Skeletal muscle satellite cell (primary cell): ENCODE data around the gene PSMD6.

- CAGE, long polyA plus RNA: no peak
These were observed 998.7 kb upstream of the CFAP20DC start for GRCh38 chr3:60048521-60048988.

- CAGE, long polyA plus RNA: no peak
These were observed 1030.8 kb upstream of the CFAP20DC start for GRCh38 chr3:60080467-60081151.

DNA sequence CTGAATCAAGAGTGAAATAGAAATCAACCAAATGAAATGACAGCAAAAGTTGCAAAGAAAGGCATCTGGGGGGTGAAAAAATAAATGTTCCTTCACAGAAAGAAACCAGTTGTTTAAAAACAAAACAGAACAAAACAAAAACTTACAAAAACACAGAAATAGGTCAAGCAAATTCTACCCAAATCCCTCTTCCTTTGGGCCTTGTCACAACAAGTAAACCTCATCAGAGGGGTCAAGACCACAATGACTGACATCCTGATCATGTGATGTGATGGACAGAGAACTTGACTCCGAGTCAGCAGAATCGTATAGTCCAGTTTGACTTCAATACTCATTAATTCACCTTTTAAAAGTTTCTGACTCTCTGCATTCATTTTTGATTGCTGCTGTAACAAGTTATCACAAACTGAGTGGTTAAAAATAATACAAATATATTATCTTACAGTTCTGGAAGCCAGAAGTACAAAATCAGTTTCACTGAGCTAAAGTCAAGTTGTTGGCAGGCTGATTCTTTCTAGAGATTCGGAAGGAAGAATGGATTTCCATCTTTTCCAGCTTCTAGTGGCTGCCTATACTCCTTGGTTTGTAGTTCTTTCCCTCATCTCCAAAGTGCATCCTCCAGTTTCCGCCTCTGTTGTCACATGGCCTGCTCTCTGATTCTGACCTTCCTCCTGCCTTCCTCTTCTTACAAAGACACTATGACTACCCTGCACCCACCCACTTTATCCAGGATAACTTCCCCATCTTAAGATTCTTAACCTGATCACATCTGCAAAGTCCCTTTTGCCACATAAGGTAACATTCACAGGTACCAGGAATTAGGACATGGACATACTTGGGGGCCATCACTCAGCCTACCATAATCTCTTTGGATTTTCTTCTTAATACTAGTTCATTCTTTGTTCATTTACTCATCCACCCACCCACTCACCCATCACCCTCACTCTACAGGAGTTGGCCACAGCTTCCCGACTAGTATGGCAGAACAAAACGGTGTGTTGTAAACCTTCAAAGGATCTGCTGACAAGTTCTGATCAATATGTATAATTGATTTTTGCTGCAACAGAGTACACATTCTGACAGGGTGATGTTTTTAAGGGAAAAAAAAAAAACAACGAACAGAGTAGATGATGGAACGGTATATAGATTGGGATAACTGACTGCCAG, 932.5 kb downstream of the FHIT start:
- CAGE, long polyA plus RNA: no peak

DNA sequence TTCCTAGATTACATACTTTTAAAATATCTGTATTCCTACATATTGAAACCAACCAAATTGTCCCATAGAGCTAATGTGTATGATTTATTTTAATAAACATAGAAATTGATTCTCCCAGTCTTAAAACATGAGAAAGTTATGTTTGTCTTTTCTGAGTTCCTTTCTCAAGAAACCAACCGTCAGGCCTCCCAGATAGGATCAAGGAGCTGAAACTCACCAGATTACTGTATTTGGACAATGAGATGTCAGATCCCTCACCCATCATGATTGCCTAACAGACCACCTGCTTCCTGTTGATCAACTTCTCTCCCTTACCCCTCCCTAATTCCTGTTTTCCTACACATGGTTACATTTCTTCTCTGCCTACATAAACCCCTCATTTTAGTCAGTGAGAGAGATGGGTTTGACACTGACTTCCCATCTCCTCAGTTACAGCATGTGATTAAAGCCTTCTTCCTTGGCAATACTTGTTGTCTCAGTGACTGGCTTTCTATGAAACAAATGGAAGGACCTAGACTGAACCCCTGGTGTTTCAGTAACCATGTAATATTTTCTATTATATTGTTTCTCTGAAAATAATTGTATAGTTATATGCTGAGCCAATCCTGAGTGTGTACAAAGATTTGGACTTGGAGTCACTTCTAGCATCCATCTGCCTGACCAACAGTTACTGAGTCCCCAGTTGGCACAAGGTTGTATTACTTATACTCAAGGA, 917.5 kb downstream of the FHIT start:
- CAGE, long polyA plus RNA: no peak

DNA sequence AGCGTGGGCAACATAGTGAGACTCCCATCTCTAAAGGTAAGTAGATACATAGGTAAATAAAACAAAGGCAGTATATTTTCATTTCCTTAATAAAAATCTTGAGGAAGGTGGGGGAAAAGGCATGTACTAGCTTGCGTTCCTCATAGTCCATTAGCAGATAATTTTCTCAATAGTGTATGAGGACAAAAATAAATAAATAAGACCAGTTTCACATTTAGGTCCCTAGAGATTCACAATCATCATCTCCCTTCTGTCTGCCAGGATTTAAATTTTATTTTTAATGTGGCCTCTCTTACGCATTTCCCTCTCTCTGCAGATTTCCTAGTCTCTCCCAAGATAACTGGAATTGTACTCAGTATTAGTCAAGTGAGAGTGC, 839.1 kb downstream of the FHIT start:
- CAGE, long polyA plus RNA: no peak

GRCh38 chr3:60420870-60421671, 830.2 kb downstream of the FHIT start:
- CAGE, long polyA plus RNA: no peak

DNA sequence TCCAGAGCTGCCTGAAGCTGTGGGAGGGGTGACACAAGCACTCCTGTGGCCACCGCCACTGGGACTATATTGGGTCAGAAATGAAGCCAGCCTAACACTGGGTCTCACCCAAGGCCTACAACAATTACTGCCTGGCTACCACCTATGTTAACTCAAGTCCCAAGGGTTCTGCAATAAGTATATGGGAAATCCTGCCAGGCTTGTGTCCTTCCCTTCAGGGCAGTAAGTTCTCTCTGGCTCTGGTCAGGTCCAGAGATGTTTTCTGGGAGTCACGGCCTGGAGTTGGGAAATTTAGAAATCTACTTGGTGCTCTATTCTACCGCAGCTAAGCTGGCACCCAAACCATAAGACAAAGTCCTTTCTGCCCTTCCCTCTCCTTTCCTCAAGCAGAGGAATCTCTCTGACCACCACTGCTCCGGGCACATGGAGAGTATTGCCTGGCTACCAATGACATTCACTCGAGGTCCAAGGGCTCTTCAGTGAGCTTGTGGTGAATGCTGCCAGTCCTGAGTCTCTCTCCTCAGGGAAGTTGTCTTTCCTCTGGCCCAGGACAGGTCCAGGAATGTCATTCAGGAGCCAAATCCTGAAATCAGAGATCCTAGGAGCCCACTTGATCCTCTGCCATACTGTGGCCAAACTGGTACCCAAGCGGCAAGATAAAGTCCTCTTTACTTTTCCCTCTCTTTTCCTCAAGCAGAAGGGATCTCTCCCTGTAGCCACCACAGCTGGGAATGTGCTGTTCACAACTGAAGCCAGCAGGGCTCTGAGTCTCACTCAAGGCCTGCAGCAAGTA, 781.0 kb downstream of the FHIT start:
- CAGE, long polyA plus RNA: no peak

- CAGE, long polyA plus RNA: no peak
These were observed 491.2 kb downstream of the FHIT start for GRCh38 chr3:60759974-60760463.

- CAGE, long polyA plus RNA: no peak
These were observed 286.0 kb downstream of the FHIT start for GRCh38 chr3:60965104-60965876.

DNA sequence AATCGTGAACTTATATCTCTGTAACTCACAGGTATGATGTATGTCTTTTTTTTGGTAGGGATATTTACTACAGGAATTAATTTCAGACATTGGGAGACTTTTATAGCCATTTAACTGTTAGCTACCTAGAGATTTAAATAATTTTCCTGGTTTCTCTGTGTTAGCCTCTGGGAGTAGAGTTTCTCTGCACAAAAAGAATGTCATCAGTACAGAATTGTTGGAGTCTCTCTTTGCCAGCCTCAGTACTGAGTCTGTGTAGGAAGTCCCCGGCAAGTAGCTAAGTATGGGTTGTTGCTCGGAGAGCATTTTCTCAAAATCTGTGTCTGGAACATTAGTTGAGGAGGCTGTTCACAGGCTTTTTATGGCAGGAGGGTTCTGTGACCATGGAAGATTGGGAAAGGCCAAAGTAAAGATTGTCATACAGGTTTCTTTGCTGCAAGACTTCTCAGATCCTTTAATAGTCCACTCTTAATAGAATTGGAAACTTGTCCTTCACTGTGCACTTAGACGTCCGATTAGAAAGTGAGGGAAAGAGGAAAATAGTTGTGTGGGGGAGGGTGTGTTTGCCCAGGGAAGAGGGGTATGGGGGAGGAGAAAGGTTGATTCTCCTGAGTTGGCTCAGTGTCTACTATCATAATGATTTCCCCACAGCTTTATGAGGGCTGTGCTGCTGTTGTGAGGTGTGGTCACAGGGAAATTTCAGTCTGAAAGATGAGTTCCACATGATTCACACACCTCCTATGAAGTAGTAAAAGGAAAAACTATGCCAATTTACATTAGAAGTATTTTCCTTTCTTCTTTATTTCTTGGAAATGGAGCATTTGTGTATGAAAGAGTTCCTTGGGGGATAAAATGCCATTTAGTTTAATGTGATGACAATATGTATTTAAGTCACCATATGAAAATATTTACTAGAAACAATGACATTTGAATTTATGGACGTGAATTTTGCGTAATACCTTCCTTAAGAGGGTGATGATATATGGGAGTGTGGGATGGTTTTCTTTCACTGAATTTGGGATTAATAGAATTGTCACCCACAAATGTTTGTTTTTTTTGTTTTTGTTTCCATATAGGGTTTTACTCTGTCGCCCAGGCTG, 207.2 kb downstream of the PTPRG start:
- CAGE, long polyA plus RNA: no peak

- CAGE, long polyA plus RNA: no peak
These were observed 233.8 kb upstream of the FEZF2 start for GRCh38 chr3:62607164-62607588.

- CAGE, long polyA plus RNA: no peak
These were observed 65.8 kb upstream of the CADPS start for GRCh38 chr3:62940839-62941536.

DNA sequence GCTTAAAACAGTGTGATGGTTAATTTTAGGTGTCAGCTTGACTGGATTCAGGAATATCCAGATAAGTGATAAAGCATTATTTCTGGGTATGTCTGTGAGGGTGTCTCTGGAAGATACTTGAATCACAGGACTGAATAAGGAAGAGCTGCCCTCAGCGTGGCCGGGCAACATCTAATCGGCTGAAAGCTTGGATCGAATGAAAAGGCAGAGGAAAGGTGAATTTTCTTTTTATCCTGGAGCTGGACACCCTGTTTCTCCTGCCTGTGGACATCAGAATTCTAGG, 131.9 kb upstream of the SYNPR start:
- CAGE, long polyA plus RNA: no peak

DNA sequence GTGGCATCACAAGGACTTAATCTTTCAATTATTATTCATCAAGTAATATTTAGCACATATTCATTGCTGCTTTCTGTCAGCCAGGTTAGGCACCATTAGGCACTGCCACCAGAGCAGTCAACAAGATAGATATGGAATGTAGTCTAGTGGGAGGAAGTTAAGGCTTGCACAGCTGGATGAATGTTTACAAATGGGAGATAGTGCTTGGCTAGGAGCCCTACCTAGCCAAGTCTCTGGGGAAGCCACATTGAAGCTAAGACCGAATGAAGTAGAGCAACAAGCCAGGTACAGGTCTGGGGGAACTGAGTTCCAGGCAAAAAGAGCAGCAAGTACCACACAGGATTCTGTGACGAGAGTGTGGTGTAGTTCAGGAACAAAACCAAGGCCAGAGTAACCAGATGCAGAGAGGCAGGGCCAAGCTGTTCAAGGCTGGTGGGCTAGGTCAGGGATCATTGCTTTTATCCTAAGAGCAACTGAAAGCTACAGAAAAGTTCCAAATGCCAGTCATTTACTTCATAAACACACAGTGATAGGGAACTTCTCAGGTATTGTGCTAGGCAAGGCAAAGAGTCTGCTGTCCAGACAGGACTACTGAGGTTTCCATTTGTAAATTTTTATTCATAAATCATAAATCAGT, 77.6 kb downstream of the PSMD6 start:
- CAGE, long polyA plus RNA: no peak

DNA sequence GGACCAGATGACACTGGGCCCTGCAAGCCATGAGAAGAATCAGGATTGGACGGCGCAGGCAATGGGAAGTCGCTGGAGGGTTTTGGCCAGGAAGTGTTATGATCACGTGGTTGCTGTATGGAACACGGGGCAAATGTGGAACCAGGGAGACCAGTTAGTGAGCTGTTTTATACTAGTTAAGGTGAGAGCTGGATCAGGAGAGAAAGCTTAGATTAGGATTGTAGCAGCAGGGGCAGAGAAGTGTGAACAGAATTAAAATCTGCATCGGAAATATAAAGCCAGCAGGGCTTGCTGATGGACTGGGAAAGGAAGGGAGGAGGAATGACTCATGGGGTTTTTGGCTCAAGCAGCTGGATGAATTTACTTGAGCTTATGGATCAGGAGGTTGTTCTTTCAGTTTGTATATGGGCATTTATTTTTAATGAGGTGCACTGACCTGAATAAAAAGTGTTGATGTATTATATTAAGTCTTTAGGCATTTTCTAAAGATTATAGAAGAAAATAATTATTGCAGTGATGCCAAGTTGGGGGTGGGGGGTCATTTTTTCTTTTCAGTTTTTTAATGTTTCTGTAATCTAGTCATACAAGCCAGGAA, 62.9 kb downstream of the PSMD6 start:
- CAGE, long polyA plus RNA: no peak

- CAGE, long polyA plus RNA: no peak
These were observed 4.1 kb downstream of the PSMD6 start for GRCh38 chr3:64019228-64019582.

GRCh38 chr3:64022907-64023886, at the start of gene PSMD6:
TSS of gene PSMD6 (minus strand) at chr3:64023494.
- CAGE, long polyA plus RNA: start-site peak on the minus strand at chr3:64023429-64023484, 777 and 653 reads in 2 replicates

GRCh38 chr3:64220572-64221050, 4.7 kb downstream of the PRICKLE2 start:
- CAGE, long polyA plus RNA: no peak

DNA sequence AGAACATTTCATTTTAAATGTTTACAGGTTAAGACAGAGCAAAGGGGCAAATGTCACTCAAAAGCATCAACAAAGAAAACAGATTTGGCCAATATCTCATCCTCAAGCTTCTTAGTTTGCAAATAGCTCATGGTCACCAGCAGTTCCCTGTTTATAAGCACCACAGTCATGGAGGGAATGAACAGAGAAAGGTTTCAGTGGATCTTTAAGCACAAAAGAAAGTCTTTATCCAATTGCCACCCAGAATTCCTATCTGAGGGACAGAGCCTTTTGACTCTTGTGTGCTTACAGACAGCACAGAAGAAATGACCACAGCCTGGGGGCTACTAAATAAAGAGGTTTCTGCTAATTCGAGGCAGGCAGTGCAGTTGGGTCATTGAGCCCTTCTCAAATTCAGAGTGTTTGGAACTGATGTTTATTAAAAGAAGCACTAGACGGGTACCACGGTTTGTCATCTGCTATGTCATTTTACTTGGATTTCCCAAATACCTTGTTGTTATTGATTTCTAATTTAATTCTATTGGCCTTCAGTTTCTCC, 3.7 kb downstream of the PRICKLE2 start:
- CAGE, long polyA plus RNA: no peak

DNA sequence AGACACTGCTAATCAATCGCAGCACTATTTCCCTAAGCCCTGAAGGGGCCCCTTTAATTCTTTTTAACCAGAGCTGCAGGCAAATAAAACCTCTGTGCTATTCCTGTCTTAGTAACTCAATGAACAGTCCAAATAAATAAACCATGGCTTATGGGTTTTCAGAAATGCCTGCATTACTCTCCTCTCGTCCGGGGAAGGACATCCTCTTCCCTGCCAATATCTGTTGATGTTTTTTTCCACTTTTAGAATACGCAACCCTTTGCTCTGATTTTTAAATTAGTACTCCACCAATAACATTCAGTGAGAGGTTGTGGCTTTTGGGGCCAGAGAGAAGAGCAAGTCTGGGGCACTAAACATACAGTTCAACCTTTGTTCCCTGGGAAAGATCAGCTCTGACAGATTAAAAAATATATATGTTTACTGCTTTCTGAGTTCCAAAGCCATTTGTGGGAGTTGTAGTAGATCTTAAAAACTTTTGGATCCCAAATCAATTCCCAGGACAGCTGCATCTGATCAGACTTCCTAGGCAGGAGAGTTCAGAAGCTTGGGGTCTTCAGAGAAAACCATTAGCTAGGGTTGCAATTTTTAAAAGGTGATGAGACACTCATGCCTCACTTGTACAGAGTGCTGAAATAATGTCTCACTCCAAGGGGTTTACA, 35.3 kb upstream of the PRICKLE2 start:
- CAGE, long polyA plus RNA: no peak